Mesenchymal stem cell of Wharton's jelly (primary cell): Measurements from ENCODE around the gene TEX50.

GRCh38 chr1:171997490-171997860, 156.2 kb downstream of the DNM3 start:
- CAGE, long polyA plus RNA = no peak

DNA sequence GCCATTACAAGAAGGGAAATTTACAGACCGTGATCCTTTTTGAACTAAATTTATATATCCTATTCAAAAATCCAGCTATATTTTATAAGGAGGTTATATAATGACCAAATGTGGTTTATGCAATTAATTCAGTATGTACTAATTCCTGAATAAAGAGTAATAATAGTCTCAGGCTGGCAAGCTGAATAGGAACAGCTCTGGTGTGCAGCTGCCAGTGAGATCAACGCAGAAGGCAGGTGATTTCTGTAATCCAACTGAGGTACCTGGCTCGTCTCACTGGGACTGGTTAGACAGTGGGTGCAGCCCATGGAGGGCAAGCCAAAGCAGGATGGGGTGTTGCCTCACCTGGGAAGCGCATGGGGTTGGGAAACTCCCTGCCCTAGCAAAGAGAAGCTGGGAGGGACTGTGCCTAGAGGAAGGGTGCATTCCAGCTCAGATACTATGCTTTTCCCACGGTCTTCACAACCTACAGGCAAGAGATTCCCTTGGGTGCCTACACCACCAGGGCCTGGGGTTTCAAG, 183.1 kb downstream of the DNM3 start:
- CAGE, long polyA plus RNA = no peak

- CAGE, long polyA plus RNA = no peak
These were observed 275.1 kb upstream of the C1orf105 start for GRCh38 chr1:172145294-172145912.

DNA sequence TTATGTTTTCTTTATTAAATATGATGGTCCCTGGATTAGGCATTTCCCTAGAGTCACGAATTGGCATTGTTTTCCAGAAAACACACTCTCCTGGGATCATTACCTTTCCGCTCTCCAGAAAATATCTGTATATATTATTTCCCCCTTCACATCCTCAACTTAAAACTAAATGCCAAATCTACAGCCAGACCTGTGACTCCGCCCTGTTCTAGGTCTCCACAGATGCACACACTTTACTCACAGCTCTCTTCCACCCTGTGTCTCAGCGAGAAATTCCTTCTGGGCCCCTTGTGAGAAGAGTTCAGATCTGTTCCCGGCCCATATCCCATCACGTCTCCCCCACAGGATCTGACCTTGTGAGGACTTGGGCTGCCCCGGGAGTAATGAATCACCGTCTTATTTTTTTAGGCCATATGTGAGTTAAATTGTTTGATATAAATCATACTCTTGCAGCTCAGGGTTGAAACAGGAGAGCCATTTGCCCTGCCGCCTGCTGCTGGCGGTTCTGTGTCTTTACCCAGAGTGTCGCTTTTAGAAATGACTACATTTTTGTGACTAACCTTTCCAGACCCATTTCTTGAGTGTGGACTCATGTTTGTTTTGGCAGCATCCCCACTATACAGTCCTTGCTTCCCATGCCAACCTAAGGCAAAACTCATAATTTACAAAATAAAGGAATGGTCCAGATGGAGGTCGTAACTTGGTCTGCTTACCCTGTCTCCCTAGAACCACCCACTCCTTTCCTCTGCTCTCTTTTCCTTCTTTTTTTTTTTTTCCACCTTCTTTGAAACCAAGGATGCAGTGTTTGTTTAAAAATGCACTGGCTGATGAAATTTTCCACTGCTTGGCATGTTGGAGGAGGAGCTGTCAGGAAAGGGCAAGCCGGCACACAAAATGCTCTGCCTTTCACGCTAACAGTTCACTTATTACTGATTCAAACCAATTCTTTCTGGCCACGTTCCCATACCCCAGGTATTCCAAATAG, 98.1 kb upstream of the C1orf105 start:
- CAGE, long polyA plus RNA = no peak

DNA sequence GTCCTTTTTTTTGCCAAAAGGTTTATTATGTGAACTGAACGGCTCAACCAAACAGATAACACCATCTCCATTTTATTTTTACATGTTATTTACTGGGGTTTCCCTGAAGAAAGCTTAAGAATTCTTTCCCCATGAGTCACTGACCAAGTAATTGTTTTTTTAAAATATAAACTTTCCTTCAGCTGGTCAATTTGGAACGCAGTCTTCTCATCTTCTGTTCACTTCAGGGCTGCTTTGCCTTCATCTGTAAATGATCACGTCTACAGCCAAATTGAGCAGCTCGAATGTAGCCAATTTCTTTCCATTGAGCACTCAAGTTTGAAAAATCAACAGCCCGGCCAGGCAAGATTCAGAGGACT, 76.7 kb upstream of the C1orf105 start:
- CAGE, long polyA plus RNA = no peak

DNA sequence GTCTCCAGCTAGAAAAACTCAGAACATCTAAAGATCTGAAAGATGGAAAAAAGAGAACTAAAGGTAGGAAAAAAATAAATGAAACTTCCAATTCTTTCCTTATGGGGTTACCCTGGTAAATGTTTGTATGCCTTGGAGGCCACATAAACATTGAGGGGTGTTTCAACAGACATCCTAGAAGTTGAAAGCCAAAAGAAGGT, 259 bp downstream of the C1orf105 start:
- CAGE, long polyA plus RNA = no peak

DNA sequence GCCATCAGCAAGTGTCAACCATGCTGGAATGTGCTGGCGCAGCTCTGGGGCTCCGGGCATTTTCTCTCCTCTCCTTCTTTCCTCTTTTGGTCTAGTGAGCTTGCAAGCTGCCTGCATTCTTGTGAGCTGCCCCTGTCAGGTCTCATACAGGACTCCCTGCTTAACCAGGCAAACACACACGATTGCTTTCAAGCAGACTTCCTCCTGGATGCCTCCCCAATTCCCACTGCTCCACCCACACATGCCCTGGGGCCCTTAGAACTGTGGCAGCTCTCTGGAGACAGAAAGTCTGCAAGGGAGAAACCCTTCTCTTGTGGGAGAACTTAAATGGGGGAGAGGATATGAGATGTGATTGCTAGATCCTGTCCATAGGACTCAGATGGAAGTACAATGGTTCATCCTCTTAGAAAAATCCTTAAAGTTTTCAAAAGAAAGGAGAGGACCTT, 35.6 kb upstream of the SUCO start:
- CAGE, long polyA plus RNA = no peak

DNA sequence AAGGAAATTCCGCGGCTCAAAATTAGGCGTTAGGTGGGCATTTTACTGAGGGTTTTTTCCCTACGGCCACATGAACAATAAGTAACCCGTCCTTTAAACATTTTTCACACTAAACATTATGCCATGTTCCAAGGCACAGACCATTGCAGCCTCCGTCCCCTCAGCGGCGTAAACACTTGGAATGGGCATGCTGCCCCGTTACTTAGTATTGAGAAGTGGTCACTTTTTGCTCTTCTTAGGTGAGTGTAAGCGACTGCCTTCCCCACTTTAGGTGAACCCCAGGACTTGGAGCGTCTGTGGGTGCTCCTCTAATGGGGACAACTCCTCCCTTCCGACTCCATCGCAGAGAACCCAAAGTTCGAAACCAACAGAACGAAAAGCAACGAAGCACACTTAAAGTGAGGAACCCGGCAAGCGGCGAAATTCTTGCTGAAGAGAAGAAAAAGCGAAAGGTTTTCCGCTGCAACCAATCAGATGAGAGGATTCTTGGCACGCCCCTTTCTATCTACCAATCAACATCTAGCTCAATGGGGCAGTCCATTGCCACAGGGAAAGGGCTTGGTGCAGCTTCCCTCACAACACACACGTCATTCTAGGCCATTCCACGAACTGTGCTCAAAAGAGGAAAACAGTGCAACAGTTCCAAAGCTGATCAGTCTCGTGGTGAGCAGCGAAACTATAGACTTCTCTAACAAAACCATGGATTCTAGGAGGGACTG, 792 bp upstream of the SUCO start:
- CAGE, long polyA plus RNA = no peak

DNA sequence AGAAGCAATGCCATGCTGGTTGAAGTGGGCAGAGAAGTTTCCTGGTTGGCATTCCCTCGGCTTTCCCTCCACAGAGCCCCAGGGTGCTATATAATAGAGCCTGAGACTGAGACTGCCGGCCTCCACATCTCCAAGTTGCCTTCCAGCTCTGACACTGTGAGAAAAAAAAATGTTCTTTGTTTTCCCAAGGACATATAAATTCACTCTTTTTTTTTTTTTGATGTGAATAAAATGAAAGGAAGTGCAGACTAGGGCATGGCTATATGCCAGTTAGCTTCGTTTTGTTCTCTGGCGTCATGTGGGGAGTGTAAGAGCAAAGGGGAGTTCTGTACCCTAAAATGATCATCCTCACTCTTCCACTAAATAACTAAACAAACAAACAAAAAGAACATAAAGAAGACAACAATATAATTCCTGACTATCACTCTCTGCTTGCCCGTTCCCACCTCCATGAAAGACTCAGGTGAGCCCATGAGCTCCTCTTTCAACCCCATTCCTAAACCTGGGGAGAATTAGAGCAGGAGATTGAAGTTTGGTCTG, 101.6 kb downstream of the TNFSF18 start:
- CAGE, long polyA plus RNA = no peak

DNA sequence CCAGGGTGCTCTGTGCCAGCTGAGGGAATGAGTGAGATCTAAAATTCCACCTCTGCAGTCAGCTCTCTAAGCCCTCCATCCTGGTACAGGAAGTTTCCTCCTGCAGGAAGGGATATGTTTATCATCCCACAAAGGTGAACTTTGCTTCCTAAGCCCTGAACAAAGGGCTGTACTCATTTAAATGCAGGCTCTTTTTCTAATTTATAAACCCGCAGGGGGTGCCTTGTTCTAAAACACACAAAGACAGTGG, 3.6 kb upstream of the TNFSF4 start:
- CAGE, long polyA plus RNA = no peak

DNA sequence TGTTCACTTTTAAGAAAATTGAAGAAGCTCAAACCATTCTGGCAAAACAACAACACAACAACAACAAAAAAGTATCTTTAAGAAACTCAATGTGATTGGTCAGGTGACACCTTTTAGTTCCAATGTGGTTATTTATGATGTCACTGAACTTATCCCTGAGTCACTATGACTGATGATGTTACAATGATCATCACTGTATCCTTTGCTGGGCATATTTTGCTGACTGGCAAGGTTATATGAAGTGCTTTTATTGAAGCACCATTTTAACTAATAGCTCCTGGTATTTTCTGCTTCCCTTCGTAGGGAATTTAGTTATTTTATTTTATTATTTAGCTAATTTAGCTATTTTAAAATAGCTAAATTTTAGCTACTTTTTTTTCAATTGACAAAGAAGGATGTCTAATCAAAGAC, at the start of gene TEX50:
TEX50 (plus strand) TSS at position 212 of the 411 bp plus-strand sequence.
- CAGE, long polyA plus RNA = no peak

- CAGE, long polyA plus RNA = no peak
These were observed 2.5 kb downstream of the TEX50 start for GRCh38 chr1:173637465-173638155.

GRCh38 chr1:173642773-173643140, 7.6 kb downstream of the TEX50 start:
- CAGE, long polyA plus RNA = no peak

DNA sequence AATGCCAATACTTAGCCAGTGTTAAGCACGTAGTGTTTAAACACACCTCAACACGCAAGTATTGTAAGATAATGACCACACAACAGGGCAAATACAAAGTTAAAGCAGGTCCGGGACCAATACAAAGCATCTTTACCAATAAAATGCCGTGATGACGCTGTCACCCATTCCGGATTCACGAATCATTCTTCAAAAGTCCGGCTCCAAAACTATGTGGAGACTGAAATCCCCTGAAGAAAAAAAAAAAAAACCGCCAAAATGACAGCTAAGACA, 747 bp upstream of the DARS2 start:
- CAGE, long polyA plus RNA = no peak

DNA sequence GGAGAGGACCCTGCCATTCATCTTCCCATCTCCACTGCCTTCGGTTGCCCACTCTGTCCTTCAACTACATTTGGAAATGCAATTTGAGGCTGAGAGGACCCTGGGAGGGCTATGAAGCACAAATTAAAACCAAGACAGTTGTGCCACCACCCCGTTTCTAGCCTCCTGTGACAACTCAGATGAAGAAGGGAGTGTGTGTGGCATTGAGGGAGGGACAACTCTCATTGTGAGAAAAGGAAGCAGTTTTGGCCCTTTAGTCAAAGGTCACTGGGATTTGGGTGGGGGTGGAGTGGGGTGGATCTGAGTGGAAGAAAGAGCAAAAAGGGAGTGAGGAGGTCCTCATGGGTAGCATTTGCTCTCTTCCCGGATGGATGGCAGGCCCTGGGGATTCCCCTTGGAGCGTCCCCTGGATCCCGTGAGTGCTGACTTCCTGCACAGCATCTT, 579 bp downstream of the SERPINC1 start:
- CAGE, long polyA plus RNA = no peak

- CAGE, long polyA plus RNA = no peak
These were observed 1.2 kb downstream of the RC3H1 start for GRCh38 chr1:174020911-174021431.

DNA sequence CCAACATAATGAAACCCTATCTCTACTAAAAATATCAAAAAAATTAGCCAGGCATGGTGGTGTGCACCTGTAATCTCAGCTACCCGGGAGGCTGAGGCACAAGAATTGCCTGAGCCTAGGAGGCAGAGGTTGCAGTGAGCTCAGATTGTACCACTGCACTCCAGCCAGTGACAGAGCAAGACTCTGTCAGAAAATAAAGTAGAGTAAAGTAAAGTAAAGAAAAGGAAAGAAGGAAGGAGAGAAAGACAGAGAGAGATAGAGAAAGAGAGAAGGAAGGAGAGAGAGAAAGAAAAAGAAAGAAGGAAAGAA, 71.9 kb upstream of the GPR52 start:
- CAGE, long polyA plus RNA = no peak

DNA sequence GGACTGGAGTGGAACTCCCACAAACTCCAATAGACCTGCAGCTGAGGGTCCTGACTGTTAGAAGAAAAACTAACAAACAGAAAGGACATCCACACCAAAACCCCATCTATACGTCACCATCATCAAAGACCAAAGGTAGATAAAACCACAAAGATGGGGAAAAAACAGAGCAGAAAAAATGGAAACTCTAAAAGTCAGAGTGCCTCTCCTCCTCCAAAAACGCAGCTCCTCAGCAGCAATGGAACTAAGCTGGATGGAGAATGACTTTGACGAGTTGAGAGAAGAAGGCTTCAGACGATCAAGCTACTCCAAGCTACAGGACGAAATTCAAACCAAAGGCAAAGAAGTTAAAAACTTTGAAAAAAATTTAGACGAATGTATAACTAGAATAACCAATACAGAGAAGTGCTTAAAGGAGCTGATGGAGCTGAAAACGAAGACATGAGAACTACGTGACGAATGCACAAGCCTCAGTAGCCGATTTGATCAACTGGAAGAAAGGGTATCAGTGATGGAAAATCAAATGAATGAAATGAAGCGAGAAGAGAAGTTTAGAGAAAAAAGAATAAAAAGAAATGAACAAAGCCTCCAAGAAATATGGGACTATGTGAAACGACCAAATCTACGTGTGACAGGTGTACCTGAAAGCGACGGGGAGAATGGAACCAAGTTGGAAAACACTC, 170.9 kb downstream of the GPR52 start:
- CAGE, long polyA plus RNA = no peak

DNA sequence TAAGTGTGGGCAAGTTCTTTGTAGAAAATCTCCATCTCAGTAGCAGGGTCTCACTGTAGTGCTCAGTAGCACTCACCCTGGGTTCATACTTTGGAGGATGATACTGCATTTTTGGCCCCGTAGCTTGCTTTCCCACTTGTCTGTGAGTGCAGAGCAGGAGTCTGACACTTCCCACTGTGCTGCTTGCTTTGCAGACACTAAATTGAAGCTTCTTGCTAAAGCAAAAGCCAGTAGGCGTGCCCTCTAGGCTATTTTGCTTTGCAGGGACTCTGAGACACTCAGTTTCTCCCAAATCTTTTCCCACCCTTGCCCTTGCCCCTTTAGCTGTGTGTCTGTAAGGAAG, 34.2 kb upstream of the CACYBP start:
- CAGE, long polyA plus RNA = no peak

- CAGE, long polyA plus RNA = no peak
These were observed 1.2 kb upstream of the KIAA0040 start for GRCh38 chr1:175193585-175194280.